Measurements from ENCODE around the gene E2F6.

- RRBS, 2 experiments = no CpG with 5 or more reads among the region's 15 CpGs
Observed at GRCh38 chr2:10126074-10127425, 4.0 kb downstream of the RRM2 start.

DNA sequence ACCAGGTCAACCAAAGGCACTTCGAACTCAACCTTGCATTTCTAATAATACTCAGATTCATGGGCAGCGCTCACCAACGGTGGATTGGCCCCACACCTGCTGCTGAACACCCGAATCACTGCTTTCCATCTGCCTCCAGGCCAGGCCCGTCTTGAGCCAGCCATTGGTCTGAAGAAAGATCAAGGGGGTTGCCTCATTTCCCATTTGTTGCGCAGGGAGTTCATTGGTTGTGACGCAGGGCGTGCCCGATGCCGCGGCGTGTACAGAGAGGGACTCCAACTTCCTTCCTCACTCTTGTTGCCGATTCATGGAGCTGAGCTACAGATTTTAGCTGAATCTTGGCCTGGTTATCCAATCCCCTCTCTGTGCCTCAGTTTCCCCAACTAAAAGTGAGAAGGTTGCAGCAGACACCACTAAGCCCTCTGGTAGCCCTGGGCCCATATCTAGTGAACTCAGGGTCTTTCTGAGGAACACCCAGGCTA is 61.0 kb upstream of the HPCAL1 start:
- RRBS, 2 experiments = no CpG with 5 or more reads among the region's 13 CpGs

DNA sequence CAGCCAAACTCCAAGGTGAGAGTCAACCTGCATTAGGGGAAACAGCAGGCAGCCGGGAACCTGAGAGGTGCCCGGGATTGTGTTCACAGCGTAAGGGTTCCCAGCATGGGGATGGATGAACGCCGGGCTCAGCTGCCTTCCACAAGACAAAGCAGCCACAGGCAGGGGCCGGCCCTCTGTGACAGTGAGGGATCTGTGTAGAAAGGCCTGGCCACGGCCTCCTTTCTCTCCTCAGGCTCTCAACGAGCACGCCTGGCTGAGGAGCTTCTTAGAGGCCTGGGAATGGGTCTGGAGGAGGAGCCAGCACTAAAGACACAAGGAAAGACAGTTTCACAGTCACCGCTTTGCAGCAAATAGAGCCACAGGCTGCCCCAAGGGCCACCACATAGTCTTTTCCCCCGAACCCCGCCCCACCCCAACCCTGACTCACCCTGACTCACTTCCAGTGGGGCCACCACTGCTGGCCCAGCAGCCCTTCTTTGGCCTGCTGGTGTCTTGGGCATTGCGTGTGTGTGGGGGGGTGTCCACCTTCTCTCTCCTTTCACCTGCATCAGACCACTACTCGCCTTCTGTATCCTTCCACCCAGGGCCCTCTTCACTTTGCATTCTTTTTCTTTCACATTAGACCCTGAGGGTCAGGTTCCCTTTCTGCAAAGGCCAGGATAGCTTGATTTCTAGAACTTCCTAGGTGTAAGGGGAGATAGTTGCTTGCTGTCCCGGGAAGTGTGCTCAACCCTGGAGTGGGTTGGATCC is 19.5 kb upstream of the HPCAL1 start:
- RRBS, 2 experiments = 15 to 36% methylated on average over 5 of the region's 15 CpGs

DNA sequence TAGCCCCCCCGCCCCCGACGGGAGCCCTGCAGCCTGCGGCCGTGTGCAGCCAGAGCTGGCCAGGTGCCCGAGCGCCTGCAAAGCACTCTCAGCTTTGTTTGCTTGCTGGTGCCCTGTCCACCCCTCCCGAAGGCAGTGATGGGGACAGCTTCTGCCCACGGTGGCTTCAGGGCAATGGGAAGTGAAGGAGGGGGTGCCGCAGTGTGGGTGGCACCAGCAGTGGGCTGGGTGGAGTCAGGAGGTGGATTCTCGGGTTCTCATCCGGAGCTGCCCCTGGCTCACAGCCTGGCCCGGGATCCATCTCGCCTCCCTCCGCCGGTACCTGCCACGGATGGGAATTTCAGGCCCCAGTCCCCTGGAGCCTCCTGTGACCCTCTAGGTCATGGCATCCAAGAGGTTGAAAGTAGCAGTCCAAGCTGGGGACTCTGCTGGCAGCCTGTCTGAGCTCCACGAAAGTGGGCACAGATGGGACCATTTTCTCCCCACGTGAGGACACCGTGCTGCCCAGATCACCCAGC is 15.9 kb upstream of the HPCAL1 start:
- RRBS, 2 experiments = no CpG with 5 or more reads among the region's 20 CpGs

DNA sequence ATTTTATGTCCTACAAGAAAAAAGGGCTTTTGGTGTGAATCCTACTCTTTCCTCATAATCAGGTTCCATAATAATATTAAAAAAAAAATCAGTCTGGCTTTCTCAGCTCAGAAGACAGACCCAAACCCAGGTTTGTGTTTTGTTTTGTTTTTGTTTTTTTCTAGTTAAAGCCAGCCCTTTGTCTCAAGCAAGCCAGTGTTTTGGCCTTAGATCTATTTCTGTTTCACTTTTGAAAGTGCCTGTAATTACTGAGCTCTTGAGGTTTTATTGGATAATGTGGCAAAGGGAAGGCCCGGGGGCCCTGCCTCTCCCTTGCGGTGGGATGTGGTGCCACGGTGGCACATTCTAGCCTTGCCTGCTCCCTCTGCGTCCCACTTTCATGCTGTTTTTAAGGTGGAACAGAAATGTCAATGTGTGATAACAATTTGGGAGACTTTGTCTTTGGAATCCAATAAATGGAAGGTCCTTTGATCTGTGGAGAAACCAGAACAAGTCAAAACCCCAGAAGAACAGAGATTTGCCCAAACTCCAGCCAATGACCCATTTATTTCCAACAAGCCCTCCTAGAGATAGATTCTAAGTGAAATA is 2.5 kb downstream of the HPCAL1 start:
- RRBS, 2 experiments = no CpG with 5 or more reads among the region's 4 CpGs

DNA sequence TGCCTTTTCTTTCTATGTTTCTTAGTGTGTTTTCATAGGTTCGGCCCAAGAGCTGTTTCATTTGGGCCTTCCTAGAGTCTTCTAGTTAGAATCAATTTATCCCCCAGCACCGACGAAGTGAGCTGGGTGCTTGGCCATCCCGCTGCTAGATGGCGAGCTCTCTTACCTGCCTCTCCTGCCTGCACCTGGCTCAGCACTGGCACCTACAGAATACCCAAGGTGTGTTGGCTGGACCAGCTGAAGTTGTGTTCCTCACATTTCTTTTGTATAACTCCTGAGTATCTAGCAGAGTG is 5.7 kb downstream of the HPCAL1 start:
- RRBS, 2 experiments = no CpG with 5 or more reads among the region's 5 CpGs

- RRBS, 2 experiments = no CpG with 5 or more reads among the region's 5 CpGs
Observed at GRCh38 chr2:10404377-10404628, 43.8 kb downstream of the ODC1 start.

- RRBS, 2 experiments = 94 to 96% methylated on average over 9 of the region's 58 CpGs
Observed at GRCh38 chr2:10419482-10420193, 28.5 kb downstream of the ODC1 start.

DNA sequence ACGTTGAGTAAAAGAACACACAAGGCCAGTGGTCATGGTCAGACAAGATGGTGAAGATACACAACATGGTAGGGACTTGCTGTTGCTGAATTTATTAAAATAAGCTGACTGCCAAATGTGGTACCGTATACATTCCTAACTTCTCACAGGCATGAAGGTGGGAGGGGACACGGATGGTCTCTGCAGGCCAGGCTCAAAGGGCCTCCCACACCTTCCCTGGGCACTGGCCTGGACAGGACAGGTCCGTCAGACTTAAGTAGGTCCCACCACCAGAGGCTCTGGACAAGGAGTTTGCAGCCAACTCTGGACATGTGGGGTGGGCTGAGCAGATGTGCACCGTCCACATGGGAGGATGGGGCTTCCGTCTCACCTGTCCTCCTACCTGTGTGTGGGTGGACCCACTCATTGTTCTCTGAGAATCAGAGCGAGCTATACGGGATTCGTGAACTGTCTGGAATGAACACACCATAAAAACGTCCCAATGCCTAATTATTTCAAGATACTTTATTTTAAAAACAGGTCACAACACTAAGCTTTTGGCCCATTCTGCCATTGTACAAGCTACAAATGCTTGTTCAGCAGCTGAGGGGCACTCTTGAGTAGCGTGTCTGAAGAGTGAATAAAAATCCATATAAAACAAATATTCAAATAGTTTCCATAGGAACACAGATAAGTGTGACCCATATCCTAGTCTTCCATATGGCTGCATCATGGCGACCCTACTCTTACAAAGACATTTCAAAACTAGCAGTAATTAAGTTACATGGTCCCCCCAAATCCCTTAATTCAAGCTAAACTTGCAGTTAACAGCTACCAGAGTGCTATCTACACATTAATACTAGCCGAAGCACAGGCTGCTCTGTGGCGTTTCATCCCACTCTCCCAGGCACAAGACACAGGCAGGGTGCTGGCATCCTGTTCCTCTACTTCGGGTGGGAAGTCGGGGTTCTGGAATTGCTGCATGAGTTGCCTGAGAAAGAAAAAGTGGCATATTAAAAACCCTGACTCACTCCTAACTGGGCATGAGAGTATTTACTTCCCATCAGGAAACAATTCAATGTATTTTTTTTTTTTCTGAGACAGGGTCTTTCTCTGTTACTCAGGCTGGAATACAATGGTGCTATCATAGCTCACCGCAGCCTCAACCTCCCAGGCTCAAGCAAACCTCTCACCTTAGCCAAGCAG is 7.8 kb downstream of the ODC1 start:
- RRBS, 2 experiments = no CpG with 5 or more reads among the region's 17 CpGs

GRCh38 chr2:10709456-10709819 is 12.0 kb upstream of the ATP6V1C2 start:
- RRBS, 2 experiments = no CpG with 5 or more reads among the region's 5 CpGs

DNA sequence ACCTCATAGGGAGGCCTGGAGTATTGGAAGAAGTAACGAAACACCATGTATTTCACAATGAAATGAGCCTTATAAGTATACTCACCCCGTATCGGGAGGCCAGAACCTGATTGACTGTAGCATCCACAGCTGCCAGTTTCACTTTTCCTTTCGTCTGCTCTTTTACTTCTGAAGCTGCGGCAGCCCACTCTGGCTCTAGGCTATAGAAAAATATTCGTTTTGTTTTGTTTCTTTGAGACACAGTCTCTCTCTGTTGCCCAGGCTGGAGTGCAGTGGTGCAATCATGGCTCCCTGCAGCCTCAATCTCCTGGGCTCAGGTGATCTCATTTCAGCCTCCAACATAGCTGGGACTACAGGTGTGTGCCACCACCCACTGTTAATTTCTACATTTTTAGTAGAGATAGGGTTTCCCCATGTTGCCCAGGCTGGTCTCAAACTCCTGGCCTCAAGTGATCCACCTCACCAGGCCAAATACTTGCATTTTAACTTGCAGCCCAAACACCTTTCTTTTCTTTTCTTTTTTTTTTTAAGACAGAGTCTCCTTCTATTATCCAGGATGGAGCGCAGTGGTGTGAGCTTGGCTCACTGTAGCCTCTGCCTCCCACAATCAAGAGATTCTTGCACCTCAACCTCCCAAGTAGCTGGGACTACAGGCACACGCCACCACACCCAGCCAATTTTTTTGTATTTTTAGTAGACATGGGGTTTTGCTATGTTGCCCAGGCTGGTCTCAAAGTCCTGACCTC is 21.8 kb downstream of the PDIA6 start:
- RRBS, 2 experiments = no CpG with 5 or more reads among the region's 8 CpGs

DNA sequence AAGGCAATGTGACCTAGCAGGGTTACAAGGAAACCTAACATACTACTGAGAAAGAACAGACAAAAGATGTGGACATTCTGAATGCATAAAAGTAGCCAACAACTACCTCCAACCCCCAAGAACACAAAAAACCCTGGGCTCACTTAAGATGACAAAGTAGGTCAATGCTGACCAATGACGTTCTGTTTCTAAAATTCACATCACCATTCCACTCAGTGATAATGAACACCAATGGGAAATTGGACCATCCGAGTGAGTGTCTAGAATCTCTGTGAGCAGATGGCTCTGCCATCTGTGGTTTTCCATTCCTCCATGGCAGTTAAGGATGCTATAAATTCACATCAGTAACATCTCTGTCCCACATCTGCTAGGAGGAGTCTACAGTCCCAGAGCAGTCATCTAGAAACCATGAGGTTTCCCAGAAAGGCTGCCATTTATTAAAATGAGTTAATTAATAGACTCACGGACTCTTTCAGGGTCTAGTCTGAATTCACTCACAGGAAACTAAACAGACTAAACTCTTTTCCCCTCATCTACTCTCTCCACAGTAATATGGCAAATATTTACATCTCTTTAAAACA is 1.8 kb downstream of the PDIA6 start:
- RRBS, 2 experiments = no CpG with 5 or more reads among the region's 3 CpGs

DNA sequence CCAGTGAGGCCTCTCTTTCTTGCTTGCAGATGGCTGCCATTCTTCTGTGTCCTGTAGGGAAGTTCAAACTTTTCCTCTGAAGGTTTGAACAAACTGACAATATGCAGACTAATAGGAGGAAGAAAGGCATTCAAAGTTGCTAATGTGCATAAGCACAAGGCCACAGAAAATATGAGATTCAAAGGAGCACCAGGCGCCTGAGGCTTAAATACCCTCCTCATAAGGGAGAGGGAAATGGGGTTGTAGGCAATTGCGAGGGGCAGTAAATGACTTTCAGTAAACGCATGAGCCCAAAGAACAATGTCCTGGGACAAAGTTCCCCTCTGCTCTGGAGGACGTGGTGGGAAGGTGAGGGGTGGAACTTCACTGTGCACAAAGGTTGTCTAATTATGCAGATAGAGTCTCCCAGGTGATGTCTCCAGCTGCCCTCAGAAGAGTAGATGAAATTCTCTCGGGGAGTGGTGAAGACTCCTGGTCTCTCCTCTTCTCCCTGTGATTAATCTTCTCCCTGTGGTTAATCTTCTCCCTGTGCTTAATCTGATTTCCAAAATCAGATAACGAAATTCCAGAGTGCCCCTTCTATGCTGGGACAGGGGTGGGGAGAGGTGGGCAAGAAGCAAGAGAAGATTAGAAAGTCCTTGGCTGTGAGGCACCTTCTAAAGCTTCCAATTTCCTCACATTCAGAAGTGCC is 26.3 kb upstream of the KCNF1 start:
- RRBS, 2 experiments = no CpG with 5 or more reads among the region's 6 CpGs

DNA sequence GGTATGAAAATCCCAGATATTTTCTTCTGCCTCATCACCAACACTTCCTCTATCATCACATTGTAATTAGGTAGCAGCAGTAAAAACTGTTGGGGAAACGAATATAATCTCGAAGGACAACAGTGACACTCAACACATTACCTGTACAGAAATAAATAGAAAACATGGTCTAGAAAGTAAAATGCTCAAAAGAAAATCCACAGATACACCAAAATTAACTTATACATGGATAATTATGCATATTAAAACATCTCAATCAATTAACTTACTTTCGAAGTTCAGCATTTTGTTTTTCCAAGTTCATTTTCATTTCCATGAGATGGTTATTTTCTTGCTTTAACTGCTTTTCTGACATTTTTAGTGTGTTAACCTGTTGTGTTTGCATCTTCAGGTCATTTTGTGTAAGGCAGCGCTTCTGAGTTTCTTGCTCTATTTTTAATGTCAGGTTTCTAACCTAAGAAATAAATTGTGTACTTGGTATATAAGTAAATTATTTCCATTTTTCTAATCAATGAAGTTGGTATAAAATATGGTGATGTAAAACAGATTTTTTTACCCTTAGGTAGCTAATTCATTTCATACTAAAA is 52.3 kb downstream of the SLC66A3 start:
- RRBS, 2 experiments = no CpG with 5 or more reads among the region's 4 CpGs

- RRBS, 2 experiments = no CpG with 5 or more reads among the region's 1 CpG
Observed at GRCh38 chr2:11222021-11222339, 66.7 kb downstream of the SLC66A3 start.

DNA sequence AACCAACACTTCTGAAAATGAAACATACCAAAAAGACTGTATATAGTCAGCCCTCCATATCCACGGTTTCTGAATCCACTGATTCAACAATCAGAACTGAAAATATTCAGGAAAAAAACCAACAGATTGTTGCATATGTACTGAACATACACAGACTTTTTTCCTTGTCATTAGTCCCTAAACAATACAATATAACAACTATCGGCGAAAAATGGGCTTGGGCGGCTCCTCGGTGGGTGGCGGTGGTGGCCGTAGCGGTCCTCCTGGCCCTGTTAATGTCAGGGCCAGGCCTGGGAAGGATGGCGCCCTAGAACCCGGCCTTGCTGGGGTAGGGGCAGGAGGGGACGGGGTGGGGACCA is 36.8 kb downstream of the ROCK2 start:
- RRBS, 2 experiments = 86 to 98% methylated on average over 1 of the region's 11 CpGs

DNA sequence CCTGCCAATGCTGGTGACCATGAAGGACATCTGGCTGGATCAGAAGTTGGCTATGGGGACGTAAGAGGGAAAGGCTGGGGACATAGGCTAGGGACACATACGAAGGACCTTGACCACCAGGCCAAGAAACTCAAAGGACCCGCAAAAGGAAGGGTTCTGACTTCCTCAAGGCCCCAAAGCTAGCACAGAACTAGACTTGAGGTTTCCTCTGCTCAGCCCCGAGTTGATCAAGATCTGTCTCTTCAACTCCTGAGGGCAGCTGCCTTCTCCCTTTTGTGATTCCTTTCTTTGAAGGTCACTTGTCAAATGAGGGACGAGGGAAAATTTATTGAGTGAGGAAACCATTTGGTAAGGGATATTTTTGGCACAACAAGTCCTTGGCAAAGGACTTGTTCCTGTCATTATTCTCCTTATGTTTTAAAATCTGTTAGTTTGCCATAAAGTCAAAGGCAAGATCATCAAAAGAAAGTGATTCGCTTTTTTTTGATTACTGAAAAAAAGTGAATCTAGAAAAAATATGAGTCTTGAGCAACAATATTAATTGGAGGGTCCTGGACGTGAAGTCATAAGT is 12.3 kb upstream of the ROCK2 start:
- RRBS, 2 experiments = no CpG with 5 or more reads among the region's 7 CpGs

DNA sequence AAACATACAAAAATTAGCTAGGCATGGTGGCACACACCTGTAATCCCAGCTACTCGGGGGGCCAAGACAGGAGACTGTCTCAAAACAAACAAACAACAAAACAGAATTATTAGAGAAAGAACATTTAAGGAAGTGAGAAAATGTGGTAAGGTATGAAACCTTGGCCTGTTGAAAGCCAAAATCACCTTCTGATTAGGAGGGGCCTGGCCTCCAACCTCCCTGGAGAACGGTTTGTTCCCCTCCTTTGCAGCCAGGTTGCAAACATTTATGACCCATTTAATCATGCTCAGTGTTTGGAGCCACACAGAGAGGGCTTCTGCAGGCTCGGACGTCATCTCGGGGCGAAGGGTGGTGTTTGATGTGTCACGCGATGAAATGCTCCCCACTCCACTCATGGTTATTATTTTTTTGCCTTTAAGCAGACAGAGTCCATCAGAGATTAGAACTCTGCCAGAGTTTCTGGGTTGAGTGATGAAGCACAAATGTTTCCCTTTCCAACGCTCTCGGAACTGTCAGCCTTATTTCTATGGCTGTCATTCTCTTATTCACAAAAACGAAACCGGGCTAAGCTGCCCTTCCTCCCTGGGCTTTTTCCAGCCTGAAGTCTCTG is 33.5 kb upstream of the ROCK2 start:
- RRBS, 2 experiments = no CpG with 5 or more reads among the region's 12 CpGs

GRCh38 chr2:11398668-11399093 is 54.2 kb upstream of the ROCK2 start:
- RRBS, 2 experiments = no CpG with 5 or more reads among the region's 8 CpGs

DNA sequence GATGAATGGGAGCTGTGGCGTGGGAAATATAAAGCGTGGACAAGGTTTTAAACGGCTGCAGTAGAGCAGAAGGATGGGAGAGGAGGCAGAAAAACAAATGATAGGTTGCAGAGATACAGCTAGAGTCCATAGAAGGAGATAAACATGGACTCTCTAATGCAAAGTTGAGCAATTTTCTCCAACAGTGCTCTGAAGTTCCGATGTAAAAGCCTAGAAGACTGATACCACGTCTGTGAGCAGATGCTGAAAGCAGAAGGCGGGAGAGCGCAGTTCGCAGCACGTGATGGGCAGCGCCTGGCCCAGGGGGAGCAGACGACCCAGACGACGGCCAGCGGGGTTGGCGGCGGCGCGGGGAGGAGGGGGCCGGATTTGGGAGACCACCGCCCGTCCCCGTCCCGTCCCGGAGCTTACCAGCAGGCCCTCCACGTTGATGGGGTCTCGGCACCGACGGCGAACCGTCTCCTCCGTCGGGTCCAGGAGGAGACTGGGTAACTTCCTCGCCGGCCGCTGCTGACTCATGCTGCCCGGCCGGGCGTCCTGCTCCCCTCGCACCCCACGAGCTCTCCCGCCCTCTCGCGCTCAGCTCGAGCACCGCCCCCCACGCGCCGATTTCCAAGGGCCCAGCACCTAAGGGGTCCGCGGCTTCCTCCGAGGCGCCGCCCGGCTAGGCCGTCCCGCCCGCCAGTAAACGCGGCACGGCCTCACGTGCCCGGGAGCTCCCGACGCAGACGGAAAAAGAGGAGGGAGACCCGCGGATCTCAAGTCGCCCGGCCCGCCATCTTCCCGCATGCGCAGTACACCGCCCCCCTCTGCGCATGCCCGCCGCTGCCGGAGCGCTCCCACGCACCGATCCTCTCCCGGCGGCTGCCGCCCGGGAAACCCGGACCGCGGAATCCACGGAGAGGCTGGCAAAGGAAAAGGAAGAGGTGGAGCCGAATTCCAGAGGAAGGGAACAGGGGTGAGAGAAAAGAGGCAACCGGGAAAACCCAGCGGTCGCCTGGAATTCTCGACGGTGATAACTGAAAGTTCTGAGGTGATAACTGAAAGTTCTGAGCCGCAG is at the start of gene E2F6:
TSS of gene E2F6 (minus strand) at position 801 of the 1,060 bp plus-strand sequence.
- RRBS, 2 experiments = 1 to 7% methylated on average over 18 to 22 of the region's 95 CpGs

All from Panc1 (cell line).